ENCODE measurements around a stretch of chr2.

DNA sequence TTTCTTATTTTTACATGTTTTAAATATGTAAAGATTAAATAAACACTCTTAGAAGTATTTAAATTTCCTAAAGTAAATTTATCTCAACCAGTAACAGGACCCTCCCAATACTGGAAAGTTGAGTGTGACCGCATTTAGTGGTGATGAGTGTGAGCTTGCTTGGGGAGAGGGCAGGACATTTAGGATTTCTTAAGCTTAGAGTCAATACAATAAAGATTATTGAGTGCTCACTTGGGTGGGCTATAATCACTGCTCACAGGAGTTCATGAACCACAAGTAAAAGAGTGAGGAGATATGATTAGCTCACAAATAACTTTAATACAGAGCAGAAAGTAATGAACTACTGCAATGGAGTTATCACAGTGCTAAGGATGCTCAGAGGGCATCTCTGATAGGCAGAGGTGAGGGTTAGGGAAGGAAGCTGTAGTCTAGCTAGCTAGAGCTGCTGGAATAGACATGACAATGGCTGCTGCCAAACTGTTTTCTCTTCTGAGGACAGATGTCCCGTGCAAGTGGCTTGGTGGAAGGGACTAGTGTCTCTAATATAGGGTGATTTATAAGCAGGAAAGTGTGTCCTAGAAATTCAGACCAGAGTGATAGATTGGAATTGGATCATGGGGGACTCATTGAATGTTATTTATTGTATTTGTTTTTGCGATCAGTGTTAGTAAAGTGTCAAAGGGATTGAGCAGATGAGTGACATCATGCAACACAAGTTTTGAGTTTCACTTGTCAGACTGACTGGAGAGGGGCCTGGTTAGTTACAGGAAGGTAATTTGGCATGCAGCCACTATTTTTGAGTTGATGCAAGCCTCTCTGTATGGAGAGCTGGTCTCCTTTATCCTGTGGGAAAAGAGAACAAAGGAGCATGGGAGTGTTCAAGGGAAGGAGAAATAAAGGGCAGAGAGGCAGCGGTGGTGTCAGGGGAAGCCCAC is 1.6 kb downstream of the CTLA4 start:
- RRBS = no CpG with 5 or more reads among the region's 4 CpGs

DNA sequence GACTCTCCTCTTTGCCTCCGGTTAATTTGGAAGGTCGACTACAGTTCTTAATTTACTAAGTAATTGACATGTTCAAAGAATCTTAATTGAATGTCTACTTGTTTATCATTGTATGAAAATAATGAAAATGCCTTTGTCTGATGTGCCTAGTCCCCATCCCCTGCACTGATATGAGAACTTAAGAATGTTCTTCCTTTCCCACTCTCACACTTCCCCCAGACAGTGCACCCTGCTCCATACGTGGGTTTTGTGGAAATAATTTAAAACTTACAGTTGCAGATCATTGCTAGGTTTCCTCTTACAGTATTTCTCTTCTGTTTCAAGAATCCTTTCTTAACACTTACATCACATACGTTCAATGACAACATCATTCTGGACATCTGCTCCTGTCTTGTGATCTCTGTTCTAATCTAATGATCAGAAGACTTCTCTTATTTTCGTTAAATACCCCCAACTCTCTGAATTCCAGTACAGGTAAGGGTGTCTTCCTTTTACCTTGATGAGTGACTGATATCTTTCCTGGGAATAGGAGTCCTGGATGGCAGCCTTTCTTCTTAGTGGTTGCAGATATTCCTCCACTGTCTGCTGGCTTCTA is 3.6 kb downstream of the ICOS start:
- RRBS = no CpG with 5 or more reads among the region's 5 CpGs

DNA sequence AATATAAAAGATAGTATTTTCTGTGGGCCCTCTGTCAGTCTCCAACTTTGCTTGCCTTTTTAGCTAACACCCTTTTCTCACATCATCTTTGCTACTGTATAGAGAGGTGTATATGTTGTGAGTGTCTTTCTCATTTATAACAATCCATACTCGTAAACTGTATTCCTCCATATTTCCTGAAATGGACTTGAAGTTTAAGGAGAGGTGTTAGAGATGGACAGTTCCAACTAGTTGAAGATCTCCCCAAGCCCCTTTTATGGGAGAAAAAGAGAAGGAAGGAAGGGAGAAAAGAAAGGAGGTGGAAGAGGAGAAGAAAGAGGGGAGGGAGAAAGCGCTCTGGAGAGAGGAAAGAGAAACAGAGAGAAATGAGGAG is 350.2 kb upstream of the NRP2 start:
- RRBS = no CpG with 5 or more reads among the region's 2 CpGs

DNA sequence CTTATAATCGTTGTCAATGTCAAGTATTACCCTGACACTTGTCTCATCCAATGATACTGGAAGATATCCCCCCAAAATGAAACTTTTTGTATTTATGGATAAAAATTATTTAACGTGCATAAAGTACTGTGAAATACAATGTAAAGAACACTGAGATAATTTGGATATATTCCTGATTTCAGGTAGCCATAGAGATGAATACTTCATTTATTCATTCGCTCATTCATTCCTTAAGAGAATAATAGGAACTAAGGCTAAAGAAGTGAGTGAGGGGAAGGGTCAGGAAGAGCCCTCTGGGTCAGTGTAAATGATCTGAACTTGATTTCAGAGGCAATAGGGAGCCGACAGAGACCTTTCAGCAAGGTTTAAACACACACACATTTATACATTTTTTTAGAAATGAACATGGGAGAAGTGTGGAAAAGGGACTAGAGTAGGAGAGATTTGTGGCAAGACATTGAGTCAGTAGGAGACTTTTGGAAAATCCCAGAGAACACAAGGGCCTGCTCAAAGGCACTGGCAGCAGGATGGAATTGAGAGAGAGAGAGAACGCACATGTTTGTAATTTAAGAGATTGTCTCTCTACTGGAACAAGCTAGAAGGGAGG is 307.1 kb upstream of the NRP2 start:
- RRBS = no CpG with 5 or more reads among the region's 5 CpGs

DNA sequence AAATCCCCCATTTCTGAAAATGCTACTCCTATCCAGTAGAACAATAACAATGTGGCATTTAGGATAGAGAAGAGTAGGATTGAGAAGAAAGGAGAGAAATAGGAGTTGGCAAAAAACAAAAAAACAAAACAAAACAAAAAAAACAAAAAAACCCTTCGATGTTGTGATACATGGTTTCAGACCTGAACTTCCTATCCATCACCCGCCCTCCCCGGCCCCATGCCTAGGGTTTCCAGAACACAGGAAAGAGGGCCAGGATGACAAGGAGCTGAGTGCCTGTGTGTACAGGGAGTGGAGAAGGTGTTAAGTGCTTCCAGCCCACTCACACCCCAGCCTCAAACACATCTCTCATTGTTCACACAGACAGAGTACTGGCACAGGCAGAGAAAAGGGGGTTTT is 6.4 kb downstream of the NRP2 start:
- RRBS = no CpG with 5 or more reads among the region's 3 CpGs

- RRBS = no CpG with 5 or more reads among the region's 3 CpGs
These were observed 16.6 kb downstream of the NRP2 start for GRCh38 chr2:205698851-205699309.

DNA sequence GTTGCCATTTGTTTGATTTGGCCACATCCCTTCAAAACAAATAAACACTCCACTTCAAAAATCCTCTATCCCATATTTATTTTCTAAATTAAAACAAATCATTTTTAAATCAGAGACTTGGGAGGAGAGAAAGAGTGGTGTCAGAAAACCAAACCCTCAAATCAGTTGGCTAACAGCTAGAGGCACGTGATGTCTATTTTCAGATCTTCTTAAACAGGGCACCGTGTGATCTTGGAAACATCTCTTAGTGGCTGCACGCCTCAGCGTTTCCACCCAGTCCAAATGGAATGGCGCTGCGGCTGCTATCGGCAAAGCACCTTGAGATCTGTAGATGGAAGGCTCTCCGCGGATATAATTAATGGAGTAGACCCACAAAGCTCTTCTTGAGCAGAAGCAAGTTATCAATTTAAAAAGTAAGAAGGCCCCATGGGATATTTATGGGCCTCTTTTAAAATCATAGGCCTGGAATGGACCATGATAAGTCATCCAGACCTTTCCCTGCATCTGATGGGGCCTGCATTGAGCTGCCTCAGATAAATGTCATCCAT is 50.0 kb downstream of the NRP2 start:
- RRBS = no CpG with 5 or more reads among the region's 9 CpGs

DNA sequence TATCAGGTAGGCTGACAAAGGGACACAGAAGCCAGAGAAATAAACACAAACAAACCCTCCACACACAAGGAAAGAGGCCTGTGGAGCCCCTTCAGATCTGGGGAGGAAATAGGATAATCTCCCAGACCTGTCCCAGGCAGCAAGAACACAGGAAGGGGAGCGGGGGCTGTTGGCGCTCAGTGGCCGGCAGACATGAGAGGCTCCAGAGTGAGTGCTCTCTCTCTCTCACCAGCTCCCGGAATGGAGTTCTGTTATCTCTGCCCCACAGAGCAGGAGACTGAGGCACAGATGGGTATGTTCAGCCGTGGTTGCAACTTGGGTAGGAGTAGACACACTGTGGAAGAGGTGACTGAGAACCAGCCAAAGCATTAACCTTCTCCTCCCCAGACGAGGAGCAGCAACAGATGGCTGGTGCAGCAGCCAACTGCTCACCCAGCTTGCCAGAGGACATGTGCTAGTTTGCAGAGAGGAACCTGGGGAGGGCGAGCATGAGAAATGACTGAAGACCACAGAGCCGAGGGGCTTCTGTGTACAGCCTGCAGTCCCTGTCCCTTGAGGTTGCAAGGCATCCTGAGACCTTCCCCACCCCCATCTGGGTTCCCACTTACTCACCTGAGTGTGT is 82.0 kb downstream of the NRP2 start:
- RRBS = no CpG with 5 or more reads among the region's 8 CpGs

DNA sequence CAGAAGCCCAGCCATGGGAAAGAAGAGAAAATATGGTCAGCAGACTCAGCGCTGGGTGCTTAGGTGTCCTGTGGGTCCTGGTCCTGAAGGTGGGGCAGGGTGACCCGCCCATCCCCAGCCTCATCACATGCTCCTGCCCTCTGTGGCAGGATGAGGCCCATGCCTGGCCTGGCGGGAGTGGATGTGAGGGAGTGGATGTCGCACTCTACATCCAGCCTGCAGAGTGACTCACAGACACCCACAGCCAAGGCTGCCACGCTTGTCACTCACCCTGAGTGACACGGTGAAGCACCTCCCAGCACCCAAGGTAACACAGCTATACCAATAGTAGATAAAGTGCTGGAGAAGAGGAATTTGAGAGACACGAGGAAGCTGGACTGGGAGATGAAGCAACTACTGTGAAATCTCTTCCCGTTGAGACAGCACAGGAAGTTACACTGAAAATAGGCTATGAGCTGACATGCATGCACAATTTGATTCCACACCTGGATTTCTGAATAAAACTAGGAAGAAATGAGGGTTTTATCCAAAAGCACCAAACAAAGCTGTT is 141.4 kb downstream of the INO80D start:
- RRBS = no CpG with 5 or more reads among the region's 8 CpGs

- RRBS = no CpG with 5 or more reads among the region's 5 CpGs
These were observed 8.2 kb downstream of the NDUFS1 start for GRCh38 chr2:206150903-206151598.

DNA sequence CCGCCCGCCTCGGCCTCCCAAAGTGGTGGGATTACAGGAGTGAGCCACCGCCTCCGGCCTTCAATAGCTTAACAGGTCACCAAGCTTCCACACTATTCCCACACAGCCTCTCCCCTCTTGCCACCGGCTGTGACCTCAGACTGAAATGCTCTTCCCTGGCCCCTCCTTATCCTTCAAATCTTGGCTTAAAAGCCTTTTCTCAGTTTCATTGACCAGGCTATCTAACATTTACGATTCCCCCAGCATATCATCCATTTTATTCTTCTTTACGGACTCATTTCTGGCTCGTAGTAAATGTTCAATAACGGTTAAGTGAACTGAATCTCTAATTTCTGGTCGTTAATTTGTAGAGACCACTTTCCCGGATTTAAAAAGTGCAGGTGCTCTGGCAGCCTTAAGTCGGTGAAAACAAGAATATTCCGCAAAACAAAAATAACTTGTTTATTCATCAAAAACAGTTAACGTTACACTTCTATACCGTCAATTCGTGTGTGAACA is 992 bp downstream of the NDUFS1 start:
- RRBS = 15% methylated on average over 2 of the region's 17 CpGs

- RRBS = no CpG with 5 or more reads among the region's 9 CpGs
These were observed 31.5 kb upstream of the CPO start for GRCh38 chr2:206907924-206908210.

GRCh38 chr2:207041277-207041851 is 102.0 kb downstream of the CPO start:
- RRBS = no CpG with 5 or more reads among the region's 16 CpGs

GRCh38 chr2:207075830-207076599 is 89.7 kb downstream of the KLF7 start:
- RRBS = no CpG with 5 or more reads among the region's 14 CpGs

DNA sequence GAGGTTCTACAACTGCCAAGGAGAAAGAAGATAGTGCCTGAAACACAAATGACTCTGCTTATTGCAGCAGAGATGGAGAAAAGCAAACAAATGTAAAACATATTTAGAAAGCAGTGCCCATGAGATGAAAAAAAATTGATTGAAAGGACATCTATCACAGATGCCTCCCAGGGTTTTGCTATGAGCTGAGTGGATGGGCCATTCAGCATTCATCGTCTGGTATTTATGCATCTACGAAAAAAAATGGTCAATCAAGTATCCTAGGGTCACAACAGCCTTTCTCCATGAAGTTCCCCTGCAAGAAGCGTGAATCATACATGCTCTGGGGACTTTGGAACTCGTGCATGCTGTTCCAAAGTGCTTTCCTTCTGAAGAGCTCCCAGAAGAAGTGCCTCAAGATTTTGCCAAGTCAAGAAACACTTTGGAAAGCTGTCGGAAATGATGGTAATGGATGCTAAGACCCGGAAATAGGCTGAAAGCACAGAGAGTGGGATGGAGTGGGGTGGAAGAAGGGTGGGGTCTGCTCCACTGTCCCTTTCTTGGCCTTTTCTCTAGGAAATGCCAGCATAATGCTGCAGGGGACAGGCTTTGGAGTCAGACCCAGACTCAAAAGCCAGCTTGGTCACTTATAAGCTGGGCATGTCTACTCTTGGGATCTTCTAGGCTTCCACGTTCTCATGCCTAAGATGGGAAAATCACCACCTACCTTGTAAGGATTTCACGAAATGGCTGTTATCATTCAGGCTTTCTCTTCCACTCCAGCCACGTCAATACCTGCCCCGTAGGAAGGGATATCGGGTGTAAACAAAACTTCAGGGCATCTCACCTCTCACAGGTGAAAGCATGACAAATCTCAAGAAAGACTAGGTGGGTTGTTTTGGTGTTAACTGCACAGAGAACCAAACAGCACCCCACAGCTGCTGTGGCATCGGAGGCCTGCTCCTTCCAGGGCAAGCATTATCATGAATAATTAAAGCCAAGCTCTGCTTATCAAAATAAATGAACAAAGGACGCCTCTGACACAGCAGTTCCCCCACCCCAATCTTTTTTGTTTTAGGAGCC is 59.1 kb downstream of the KLF7 start:
- RRBS = no CpG with 5 or more reads among the region's 13 CpGs

DNA sequence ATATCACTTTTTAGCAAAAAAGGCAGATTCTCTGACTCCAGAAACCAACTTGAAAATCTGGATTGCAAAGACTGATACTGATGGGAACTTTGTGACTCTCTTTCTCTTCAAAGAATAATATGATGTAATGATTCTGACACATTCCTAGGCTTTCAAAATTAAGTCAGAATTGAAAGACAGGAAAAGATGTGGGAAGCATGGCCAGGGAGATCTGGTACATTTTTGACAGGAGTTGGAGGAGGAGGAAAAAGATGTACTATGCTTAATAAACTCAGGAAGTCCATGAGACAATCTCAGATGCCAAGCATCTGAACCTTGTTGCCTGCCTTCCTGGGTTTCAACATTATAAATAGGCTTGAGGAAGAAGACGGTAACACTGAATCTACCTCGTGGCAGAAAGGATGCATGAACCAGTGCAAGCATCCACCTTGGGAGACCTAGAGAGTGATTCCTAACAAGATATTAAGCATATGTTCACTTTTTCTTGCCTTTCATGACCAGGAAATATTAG is 34.1 kb downstream of the KLF7 start:
- RRBS = no CpG with 5 or more reads among the region's 2 CpGs

GRCh38 chr2:207155979-207156378 is 9.8 kb downstream of the KLF7 start:
- RRBS = no CpG with 5 or more reads among the region's 7 CpGs

DNA sequence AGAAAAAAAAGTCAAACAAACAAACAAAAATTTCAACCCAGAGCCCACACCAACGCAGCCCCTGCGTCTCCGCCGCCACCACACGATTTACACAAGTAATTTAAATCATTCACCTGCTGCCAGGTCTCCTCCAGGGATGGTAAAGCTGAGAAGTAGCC is 515 bp downstream of the KLF7 start:
- RRBS = no CpG with 5 or more reads among the region's 5 CpGs

- RRBS = no CpG with 5 or more reads among the region's 6 CpGs
These were observed 73.5 kb upstream of the KLF7 start for GRCh38 chr2:207239202-207239791.

- RRBS = no CpG with 5 or more reads among the region's 12 CpGs
These were observed 25.2 kb upstream of the CREB1 start for GRCh38 chr2:207504304-207505277.

Data from islet of Langerhans (tissue), 1 donor.